Camera-type eye (tissue), 1 donor: ENCODE measurements around a stretch of chr2.

- RAMPAGE, long total RNA = no peak
Observed at GRCh38 chr2:239189764-239190330, 211.0 kb downstream of the HDAC4 start.

DNA sequence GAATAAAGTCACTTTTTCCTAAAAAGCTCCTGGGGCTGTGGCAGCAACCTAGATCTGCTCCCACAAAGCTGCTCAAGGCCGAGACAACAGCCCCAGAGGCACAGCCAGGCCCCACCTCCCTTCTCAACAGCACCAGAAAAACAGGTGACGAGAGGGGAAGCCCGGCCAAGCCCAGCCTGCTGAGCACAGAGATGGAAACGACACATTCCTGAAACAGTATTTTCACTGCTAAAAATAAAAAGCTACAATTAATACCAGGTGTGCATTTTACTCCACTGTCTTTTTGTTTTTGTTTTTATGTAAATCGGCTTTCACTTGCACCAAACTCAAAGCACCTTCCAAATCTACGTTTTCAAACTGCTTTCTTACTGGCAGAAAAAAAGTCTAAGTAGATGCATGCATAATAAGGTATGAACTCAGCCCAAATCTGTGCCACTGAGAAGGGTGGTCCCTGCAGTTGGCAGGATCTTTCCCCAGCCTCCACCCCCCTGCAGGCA lies 199.2 kb downstream of the HDAC4 start:
- RAMPAGE, long total RNA = no peak

GRCh38 chr2:239274190-239274626 lies 126.6 kb downstream of the HDAC4 start:
- RAMPAGE, long total RNA = no peak

- RAMPAGE, long total RNA = no peak
Observed at GRCh38 chr2:239305582-239306248, 95.1 kb downstream of the HDAC4 start.

DNA sequence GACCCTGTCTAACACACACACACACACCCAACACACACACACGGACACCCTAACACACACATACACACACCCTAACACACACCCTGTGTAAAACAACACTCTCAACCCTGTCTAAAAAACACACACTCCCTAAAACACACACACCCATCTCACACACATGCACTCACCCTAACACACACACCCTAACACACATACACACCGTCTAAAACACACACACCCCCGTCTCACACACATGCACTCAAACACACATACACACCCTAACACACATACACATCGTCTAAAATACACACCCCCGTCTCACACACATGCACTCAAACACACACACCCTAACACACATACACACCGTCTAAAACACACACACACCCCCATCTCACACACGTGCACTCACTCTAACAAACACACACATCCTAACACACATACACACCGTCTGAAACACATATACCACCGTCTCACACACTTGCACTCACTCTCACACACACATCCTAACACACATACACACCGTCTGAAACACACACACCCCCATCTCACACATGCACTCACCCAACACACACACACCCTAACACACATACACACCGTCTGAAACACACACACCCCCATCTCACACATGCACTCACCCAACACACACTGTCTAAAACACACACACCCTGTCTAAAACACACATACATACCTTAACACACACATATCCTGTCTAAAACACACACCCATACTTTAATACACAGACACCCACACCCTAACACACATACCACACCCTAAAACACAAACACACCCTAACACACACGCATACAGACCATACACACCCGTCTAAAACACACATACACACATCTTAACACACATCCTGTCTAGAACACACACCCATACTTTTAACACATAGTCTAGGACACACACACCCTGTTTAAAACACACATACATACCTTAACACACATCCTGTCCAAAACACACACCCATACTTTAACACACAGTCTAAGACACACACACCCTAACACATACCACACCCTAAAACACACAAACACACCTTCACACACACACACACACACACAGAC lies 55.0 kb downstream of the HDAC4 start:
- RAMPAGE, long total RNA = no peak

DNA sequence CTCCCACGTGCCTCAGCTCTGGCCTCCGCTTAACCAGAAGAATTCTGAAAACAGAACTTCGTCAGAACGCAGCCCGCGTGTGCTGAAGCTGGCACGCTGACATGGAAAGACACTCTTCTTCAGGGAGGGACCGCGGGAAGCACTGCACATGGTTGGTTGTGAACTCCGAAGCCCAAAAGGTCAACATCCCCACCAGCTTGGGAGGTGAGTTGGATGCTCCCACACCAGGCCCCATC lies 9.1 kb downstream of the HDAC4 start:
- RAMPAGE, long total RNA = no peak

DNA sequence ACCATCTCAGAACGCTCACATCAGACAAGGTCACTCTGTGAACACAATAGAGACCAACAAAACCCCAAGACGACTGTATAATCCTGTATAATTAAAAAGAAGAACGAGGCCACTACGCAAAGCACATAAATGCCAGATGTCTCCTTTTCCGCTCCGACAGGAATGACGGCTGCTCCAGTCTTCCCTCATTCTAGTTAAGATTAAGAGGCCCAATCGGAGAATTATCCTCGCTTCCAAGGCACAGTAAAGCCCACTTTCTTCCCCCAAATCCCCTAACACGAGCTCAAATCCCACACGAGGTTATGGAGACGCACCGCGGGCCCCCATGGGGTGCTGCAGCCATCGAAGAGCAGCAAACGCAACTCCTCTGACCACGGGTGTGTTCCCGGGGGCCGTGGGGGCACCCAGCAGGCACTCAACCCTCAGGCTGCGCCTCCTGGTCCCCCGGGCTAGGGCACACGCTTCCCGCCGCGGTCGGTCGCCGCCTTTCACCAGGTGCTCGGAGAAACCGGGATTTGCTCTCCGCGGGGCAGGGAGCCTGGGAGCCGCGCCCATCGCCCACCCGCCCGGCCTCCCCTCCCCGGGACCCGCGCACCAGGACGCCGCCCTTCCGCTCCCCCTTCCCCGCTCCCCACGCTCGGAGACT lies 425 bp downstream of the COPS9 start:
- RAMPAGE, long total RNA = no peak

- RAMPAGE, long total RNA = no peak
Observed at GRCh38 chr2:240269493-240269719, 128.9 kb upstream of the OTOS start.

GRCh38 chr2:240398323-240398670 lies 37.2 kb upstream of the GPC1 start:
- RAMPAGE, long total RNA = no peak

DNA sequence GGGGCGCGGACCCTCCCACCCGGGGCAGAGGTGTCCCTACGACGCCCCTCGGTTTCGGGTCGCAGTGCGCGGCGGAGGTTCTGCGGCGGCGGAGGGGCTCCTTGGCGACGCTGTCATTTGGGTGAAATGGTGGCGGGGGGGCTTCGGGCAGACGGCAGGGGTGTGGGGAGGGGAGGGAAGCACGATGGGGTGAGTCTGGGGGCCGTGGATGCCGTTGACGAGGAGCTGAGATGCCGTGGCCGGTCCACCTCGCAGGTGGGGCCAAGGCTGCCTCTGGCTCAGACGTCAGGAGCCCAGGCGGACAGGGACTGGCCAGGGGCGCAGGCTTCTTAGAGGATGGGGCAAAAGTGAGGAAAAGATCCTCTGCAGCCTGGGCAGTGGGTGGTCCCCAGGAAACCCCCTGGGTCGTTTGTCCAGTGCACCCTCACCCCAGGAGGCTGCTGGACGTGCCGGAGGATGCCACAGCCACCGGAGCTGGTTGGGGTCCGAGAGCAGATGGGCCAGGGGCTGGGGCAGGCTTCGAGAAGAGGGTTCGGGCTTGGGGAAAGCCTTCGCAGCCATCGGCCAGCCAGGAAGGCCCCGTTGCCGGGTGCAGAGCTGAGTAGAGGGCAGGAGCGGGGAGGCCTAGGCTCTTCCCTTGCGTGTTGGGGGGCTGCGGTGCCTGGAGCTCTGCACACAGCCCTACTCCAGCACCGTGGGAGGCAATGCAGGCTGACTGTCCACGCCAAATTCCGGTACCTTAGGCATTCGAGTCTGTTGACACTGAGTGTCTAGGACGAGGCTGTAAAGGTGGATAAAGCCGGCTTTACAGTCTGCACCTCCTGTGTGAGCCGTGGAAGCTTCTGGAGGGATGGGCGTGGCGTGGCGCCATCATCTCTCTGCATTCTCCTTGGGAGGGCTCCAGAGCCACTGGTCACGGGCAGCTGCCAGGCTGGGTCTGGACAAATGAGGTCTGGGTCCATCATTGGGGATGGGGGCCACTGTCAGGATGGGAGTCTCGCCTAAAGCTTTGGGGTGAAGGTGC lies 18.8 kb downstream of the GPC1 start:
- RAMPAGE, long total RNA = no peak

- RAMPAGE, long total RNA = no peak
Observed at GRCh38 chr2:240558594-240559406, 1.0 kb upstream of the ANKMY1 start.

- RAMPAGE, long total RNA = no peak
Observed at GRCh38 chr2:240567014-240567454, 1.2 kb upstream of the RNPEPL1 start.

- RAMPAGE, long total RNA = no peak
Observed at GRCh38 chr2:240569341-240569764, 1.1 kb downstream of the RNPEPL1 start.

GRCh38 chr2:240569765-240570183 lies 1.5 kb downstream of the RNPEPL1 start:
- RAMPAGE, long total RNA = no peak

GRCh38 chr2:240646085-240646705 lies 20.9 kb downstream of the GPR35 start:
- RAMPAGE, long total RNA = no peak

DNA sequence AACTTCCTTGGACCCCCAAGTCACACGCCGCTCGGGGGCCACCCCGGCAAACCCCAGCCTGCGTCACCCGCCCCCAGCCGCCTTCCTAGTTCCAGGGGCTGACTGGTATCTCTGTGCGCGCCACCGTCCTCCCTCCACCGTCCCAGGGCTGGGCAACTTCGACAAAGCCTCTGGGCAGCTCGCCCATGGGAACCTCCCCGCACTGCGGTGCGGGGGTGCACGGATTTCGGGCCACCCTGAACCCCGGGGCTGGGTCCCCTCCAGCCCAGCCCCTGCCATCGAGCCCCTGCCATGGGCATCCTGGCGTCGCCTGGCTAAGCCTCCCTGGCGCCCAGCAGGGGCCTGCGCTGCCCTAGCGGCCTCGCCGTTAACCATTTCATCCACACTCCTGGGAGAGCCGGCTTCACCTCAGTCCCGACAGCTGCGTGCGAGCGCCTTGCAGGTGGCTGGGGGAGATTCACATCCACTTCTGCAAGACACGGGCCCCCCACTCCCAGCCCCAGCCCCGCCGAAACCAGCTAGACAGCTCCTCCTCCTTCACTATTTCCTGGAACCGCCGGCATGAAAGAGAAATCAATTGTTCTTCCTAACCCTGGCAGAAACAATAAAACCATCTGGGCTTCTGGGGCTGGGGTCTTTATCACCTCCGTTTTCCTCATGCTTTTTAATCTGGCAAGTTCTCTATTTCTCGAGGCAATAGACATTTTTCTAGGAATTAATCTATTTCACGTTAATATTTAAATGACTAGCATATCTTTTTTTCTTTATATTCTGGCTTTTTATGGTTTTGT lies 1.1 kb upstream of the KIF1A start:
- RAMPAGE, long total RNA = no peak

GRCh38 chr2:240893160-240894166 lies 2.5 kb downstream of the MAB21L4 start:
- RAMPAGE, long total RNA = no peak

- RAMPAGE, long total RNA = no peak
Observed at GRCh38 chr2:241071383-241071994, 30.6 kb downstream of the MTERF4 start.

DNA sequence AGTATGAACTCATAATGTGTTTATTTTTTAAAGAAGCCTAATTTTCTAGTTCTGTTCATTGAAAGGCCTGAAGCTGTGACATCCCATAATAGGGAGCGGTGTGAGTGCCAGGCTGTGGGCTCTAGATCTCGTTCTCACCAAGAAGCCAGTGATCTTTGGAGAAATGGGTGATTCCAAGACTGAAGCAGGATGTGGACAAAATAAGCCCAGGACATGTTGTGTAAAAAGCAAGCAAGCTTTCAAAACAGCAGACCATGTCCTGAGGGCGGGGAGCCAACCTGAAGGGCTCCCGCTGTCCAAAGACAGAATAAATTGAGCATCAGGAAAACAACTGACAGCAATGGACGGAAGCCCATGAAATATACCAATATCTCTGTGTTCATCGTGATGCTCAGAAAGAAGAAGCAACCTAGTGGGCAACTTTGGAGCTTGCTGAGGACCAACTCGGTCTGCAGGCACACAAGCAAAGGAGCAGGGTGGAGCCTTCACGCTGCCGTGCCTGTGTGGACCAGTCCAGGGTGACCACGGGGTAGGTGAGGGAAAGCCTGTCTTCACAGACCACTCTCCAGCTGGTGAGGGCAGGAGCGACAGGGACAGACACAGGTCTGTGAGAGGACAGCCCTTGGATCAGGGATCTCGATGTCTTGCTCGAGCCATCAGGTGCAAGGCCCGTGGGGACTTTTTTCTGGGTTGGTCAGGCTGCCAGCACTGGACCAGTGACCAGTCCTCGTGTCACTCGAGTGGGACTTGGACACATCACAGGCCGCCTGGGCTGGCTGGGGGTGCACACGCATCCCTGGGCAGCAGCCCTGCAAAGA lies 21.5 kb downstream of the MTERF4 start:
- RAMPAGE, long total RNA = no peak

GRCh38 chr2:241081987-241083075 lies 19.8 kb downstream of the MTERF4 start:
- RAMPAGE, long total RNA = no peak